Bile duct (tissue), 1 donor: ENCODE measurements around a stretch of chr12.

- PRO-cap = no peak
Measured at GRCh38 chr12:67748456-67749050, 100.0 kb downstream of the DYRK2 start.

GRCh38 chr12:68012628-68013070 is 146.9 kb downstream of the IFNG start:
- PRO-cap = no peak

GRCh38 chr12:68241085-68241392 is 12.4 kb downstream of the IL22 start:
- PRO-cap = bidirectional peak, plus-strand start at chr12:68241232, minus-strand start at chr12:68241149

- PRO-cap = no peak
Measured at GRCh38 chr12:68319782-68320624, 12.2 kb downstream of the MDM1 start.

GRCh38 chr12:68406017-68406648 is 74.0 kb upstream of the MDM1 start:
- PRO-cap = no peak

DNA sequence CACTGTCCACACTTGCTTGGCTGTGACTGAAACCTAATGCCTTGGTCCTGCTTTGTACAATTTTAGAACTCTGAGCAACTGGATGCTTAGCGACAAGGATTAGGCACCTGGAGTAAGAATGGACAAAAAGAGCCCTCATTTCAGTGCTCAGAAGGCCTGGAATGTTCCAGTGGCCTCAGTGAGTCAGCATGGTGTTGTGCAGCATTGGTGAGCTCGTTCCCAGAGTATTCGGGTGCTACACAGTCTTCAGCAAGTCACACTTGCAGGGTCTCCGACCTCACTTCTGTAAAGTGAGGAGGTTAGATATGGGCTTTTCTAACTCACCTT is 107.9 kb upstream of the MDM1 start:
- PRO-cap = no peak

DNA sequence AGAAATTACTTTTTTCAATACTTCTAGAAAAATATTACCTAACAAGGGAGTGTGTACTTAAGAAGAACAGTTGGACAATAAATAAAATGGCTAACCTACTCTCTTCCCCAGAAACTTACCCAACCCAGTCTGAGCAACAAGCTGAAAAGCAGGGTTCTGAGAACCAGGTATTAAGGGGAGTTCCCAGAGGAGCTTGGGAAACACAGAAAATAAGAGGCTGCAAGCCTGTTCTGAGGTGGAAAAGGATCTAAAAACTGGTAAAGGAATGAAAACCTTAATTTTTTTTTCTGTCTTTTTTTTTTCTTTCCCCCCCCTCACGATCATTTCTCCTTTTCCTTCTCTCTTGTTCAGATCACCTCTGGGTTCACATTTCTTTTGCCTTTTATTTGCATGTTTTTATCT is 78.1 kb upstream of the RAP1B start:
- PRO-cap = no peak

DNA sequence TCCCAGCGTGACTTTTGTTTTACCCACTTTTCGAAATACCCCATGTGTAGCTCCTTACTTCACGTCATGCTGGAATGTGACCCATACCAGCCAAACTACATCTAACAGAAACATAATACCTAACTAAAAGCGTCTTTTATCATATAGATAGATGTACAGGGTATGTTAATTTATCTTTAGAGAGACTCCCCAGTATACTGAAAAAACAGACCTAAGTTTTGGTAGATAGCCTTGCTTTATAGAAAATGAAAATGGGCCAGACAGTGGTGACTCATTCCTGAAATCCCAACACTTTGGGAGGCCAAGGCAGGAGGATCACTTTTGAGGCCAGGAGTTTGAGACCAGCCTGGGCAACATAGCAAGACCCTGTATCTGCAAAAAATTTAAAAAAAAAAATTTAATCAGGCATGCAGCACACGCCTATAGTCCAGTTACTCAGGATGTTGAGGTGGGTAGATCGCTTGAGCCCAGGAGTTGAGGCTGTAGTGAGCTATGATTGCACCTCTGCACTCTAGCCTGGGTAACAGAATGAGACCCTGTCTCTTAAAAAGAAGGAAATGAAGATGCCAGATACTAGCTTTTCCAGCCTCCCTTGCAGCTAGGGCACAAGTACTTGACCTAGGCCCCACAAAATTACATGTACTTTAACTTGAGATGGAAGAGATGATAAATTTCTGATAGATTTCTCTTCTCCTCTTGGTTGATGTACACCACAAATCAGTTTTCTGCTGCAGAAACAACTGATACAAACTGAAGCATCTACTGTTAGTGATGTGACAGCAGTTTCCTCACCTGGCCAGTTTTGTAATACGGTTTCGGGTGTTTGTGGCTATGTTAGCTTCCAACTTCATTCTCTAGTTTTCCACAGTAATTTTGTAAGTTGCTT is 17.1 kb downstream of the RAP1B start:
- PRO-cap = no peak

- PRO-cap = no peak
Measured at GRCh38 chr12:68634007-68635105, 23.7 kb downstream of the RAP1B start.

DNA sequence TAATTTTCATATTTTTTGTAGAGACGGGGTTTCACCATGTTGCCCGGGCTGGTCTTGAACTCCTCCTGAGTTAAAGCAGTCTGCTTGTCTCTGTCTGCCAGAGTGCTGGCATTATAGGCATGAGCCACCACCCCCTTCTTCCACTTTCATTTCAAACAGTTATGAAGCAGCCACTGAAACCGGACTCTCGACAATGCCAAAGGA is 30.4 kb downstream of the RAP1B start:
- PRO-cap = no peak

GRCh38 chr12:68787133-68787849 is 20.7 kb upstream of the MDM2 start:
- PRO-cap = no peak

DNA sequence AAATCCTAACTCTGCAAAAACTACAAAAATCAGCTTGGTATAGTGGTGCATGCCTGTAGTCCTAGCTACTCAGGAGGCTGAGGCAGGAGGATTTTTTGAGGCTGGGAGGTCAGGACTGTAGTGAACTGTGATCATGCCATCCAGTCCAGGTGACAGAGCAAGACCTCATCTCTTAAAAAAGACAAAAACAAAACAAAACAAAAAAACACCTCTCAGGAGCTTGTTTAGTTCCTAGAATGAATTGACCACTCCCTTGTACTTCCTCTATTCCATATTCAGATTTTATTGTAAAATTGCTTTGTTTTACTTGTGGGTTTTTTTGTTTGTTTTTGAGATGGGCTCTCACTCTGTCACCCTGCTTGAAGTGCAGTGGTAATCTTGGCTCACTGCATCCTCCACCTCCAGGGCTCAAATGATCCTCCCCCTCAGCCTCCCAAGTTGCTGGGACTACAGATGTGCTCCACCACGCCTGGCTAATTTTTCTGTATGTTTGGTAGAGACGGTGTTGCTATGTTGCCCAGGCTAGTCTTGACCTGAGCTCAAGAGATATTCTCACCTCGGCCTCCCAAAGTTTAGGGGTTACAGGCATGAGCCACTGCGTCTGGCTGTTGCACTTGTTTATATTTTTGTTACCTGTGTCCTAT is 13.7 kb downstream of the MDM2 start:
- PRO-cap = no peak

- PRO-cap = no peak
Measured at GRCh38 chr12:69159847-69160137, 79.6 kb upstream of the CPSF6 start.

DNA sequence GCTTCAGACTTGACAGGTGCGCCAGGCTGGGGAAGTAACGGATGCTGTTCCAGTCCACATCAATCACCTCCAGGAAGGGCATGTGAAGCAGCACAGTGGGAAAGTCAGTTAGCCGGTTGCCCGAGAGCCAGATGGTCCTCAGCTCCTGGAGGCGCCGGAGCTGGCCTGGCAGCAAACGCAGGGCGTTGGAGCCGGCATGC is 614 bp downstream of the LRRC10 start:
- PRO-cap = no peak

- PRO-cap = bidirectional peak, plus-strand start at chr12:69738887, minus-strand start at chr12:69738654
Measured at GRCh38 chr12:69738148-69738826, 373 bp upstream of the RAB3IP start.

DNA sequence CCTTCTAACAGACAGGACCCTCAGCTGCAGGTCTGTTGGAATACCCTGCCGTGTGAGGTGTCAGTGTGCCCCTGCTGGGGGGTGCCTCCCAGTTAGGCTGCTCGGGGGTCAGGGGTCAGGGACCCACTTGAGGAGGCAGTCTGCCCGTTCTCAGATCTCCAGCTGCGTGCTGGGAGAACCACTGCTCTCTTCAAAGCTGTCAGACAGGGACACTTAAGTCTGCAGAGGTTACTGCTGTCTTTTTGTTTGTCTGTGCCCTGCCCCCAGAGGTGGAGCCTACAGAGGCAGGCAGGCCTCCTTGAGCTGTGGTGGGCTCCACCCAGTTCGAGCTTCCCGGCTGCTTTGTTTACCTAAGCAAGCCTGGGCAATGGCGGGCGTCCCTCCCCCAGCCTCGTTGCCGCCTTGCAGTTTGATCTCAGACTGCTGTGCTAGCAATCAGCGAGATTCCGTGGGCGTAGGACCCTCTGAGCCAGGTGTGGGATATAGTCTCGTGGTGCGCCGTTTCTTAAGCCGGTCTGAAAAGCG is 40.0 kb downstream of the RAB3IP start:
- PRO-cap = no peak

DNA sequence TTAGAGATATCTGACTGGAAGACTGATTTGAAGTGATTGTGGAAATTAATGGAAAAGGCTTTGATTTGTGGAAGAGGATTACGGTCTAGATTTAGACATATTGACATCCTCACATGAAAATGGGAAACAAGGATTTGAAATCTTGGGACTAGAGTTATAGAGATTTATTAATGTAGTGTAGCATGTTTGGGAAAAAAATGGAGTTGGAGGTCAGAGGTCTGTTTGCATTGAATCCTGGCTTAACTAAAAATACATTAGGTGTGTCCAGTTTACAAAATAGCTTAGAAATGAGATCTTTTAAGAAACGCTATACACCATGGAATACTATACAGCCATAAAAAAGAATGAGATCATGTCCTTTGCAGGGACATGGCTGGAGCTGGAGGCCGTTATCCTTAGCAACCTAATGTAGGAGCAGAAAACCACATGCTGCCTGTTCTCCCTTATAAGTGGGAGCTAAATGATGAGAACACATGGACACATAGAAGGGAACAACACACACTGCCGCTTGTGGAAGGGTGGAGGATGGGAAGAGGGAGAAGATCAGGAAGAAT is 14.2 kb upstream of the MYRFL start:
- PRO-cap = no peak

DNA sequence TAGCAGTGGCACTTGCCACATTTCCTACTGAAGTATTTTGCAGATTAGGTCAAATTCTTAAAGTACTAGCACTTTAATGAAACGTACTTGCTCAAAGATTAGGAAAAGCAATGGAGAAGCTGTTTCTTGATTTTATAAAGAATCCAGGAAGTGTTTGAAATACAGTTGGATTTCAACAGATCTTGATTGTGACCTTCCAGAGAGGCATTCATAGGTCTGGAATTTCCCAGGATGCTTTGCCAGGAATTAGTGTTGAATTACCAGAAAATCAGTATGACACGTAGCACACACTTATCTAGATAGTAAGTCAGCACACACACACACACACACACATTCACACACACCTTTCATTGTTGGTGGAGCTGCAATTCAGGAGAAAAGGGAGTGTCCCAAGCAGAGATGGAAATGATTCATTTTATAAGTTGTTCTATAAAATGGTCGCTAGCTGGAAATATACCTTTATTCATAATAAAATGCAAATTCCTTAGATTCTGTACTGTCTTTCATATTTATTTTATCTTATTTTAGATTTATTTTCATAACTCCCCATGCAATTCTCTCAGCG is 162.8 kb downstream of the MYRFL start:
- PRO-cap = no peak

DNA sequence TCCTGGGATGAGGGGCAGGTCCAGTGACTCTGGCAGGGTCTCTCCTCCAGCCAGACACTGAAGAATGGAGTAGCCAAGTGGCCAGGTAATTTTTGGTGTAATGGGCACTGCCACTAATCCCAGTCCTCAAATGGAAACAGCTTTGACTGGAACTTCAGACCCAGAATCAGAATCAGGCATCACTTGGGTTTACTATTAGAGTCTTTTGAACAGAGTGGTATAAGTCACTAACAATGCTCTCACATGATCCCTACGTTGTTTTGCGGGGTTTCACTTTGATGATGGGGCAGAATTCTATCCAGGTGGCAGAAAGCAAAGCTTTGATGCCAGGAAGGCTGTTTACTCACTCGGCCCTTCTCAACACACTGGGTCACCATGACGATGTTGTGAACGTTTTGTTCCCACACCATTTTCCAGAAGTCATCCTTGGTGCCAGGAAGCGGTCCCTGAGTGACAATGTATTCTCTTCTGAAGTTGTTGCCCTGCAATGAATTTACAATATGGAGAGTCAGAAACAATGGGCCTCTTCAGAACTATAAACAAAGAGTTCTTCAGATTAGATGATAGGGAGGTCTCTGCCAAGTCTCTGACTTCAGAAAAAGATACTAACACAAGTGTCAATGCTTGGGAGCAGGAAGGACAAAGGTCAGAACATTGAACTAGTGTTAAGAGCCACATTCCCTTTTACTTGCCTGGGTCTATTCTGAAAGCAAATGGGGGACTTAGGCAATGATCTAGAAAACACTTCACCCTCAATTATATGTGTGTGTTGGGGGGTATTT is 101.4 kb downstream of the PTPRB start:
- PRO-cap = no peak

DNA sequence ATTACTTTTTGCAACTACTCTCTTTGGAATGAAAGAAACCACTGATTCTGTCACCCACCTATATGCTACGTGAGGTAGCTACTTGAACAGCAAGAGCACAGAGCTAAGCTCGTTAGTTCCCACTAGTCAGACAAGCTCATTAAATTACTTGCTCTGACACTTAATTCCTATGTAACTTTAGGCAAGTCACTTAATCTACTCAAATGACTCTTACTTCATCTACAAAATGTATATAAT is 17.0 kb downstream of the ZFC3H1 start:
- PRO-cap = no peak